ENCODE measurements around the gene ATOSA.

GRCh38 chr15:52565459-52566110, 3.2 kb downstream of the ARPP19 start:
- PRO-cap, 3 experiments, result no peak in any of the 3 experiments
- RAMPAGE, long total RNA, 2 experiments, result no peak in any of the 2 experiments
- RRBS, result no CpG with 5 or more reads among the region's 9 CpGs

DNA sequence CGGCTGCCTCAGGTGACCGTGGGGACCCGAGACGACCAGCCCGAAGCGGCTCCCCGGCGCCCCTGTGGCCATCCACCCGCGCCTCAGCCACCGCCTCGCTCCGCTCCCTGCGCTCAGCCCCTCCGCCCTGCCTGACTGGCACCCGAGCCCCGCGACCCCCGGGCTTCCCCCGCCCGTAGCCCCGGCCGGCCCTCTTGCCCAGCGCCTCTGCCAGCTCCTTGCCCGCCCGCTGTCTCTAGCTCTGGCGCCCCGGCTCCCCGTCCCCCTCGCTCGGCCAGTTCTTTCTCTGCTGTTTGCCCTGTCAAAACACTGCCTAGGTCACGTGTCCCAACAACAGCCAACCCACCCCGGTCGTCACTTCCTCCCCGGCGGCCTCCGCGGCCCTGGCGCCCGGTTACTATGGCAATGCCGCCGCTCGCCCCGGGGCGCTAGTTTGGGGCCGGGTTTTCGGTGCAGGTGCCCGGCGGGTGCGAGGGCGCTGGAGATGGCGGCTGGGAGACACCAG, at the start of gene ATOSA:
Gene ATOSA, minus strand, starts transcription at position 311 of the 505 bp plus-strand sequence.
- PRO-cap, 3 experiments, result peak in 3 of 3 experiments; most common plus-strand start position 357 of the sequence (in 3); most common minus-strand start position 288 of the sequence (in 2)
- RAMPAGE, long total RNA, 2 experiments, result start-site peak on the plus strand in 1 of 2 experiments, centred at position 405 of the sequence, 21 reads per replicate; start-site peak on the minus strand in 1 of 2 experiments, centred at positions 90 to 303 of the sequence, 30 to 107 reads per replicate
- RRBS, result 2% methylated on average over 22 of the region's 52 CpGs

- PRO-cap, 3 experiments, result no peak in any of the 3 experiments
- RAMPAGE, long total RNA, 2 experiments, result no peak in any of the 2 experiments
- RRBS, result no CpG with 5 or more reads among the region's 3 CpGs
These were observed 1.6 kb upstream of the ATOSA start for GRCh38 chr15:52680656-52681313.

DNA sequence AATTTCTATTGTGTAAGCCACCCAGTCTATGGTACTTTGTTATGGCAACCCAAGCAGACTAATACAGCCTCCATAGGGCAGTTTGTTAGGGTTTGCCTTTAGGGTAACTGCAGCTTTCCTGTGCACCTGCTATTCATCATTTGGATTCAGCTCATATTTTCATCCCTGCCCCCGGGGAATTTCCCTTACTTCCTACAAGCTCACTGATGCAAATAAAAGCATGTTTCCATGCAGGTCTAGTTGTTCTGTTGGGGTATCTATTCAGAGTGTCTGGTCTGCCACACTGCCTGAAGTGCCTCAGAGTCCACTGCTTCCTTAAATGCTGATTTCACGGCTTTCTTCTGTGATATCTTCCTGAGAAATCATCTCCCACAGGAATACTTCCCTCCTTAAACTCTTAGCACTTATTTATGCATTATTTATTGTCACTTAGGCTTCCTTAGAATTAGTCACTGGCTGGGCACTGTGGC, 48.7 kb upstream of the ATOSA start:
- PRO-cap, 3 experiments, result no peak in any of the 3 experiments
- RAMPAGE, long total RNA, 2 experiments, result no peak in any of the 2 experiments
- RRBS, result no CpG with 5 or more reads among the region's 2 CpGs

- PRO-cap, 3 experiments, result no peak in any of the 3 experiments
- RAMPAGE, long total RNA, 2 experiments, result no peak in any of the 2 experiments
- RRBS, result no CpG with 5 or more reads among the region's 7 CpGs
These were observed 51.0 kb upstream of the ATOSA start for GRCh38 chr15:52729938-52730750.

GRCh38 chr15:52787924-52788599, 2.1 kb downstream of the ONECUT1 start:
- PRO-cap, 3 experiments, result no peak in any of the 3 experiments
- RAMPAGE, long total RNA, 2 experiments, result no peak in any of the 2 experiments
- RRBS, result 3% methylated on average over 7 of the region's 42 CpGs

- PRO-cap, 3 experiments, result no peak in any of the 3 experiments
- RAMPAGE, long total RNA, 2 experiments, result no peak in any of the 2 experiments
- RRBS, result 2% methylated on average over 9 of the region's 56 CpGs
These were observed 13.5 kb upstream of the ONECUT1 start for GRCh38 chr15:52803256-52804337.

DNA sequence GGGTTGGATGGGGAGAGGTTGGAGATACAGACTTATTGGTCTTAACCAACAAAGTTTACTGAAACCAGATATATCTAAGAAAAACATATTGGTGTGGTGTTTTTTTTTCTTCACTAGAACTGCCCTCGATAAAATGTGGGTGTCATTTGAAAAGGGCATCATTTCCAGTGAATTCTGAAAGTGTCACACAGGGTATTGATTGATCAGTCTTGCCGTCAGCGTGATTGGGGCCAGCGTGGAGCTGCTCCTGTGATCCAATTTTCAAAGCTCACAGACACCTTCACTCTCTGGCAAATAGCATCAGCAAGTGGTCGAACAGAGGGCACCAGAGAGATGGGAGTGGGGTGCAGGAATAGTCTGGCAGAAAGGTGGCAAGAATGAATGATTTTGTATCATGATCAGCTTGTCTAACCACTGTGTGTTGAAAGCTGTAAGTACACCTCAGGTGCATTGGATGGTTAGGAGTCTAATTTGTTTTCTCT, 242.7 kb upstream of the ONECUT1 start:
- PRO-cap, 3 experiments, result no peak in any of the 3 experiments
- RAMPAGE, long total RNA, 2 experiments, result no peak in any of the 2 experiments
- RRBS, result no CpG with 5 or more reads among the region's 5 CpGs

GRCh38 chr15:53438508-53438987, 320.9 kb downstream of the WDR72 start:
- PRO-cap, 3 experiments, result no peak in any of the 3 experiments
- RAMPAGE, long total RNA, 2 experiments, result no peak in any of the 2 experiments
- RRBS, result no CpG with 5 or more reads among the region's 3 CpGs

DNA sequence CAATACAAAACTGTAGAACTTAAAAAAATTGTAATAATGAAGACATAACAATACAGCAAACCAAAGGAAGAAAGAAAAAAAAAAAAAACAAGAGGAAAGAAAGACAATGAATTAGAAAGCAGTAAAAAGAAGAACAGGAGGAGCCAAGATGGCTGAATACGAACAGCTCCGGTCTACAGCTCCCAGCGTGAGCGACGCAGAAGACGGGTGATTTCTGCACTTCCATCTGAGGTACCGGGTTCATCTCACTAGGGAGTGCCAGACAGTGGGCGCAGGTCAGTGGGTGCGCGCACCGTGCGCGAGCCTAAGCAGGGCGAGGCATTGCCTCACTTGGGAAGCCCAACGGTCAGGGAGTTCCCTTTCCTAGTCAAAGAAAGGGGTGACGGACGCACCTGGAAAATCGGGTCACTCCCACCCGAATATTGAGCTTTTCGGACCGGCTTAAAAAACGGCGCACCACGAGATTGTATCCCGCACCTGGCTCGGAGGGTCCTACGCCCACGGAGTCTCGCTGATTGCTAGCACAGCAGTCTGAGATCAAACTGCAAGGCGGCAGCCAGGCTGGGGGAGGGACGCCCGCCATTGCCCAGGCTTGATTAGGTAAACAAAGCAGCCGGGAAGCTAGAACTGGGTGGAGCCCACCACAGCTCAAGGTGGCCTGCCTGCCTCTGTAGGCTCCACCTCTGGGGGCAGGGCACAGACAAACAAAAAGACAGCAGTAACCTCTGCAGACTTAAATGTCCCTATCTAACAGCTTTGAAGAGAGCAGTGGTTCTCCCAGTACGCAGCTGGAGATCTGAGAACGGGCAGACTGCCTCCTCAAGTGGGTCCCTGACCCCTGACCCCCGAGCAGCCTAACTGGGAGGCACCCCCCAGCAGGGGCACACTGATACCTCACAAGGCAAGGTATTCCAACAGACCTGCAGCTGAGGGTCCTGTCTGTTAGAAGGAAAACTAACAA, 218.7 kb downstream of the WDR72 start:
- PRO-cap, 3 experiments, result no peak in any of the 3 experiments
- RAMPAGE, long total RNA, 2 experiments, result start-site peak on the plus strand in 1 of 2 experiments, centred at position 326 of the sequence, 37 reads per replicate; start-site peak on the minus strand in 1 of 2 experiments, centred at position 533 of the sequence, 9 reads per replicate
- RRBS, result no CpG with 5 or more reads among the region's 36 CpGs

DNA sequence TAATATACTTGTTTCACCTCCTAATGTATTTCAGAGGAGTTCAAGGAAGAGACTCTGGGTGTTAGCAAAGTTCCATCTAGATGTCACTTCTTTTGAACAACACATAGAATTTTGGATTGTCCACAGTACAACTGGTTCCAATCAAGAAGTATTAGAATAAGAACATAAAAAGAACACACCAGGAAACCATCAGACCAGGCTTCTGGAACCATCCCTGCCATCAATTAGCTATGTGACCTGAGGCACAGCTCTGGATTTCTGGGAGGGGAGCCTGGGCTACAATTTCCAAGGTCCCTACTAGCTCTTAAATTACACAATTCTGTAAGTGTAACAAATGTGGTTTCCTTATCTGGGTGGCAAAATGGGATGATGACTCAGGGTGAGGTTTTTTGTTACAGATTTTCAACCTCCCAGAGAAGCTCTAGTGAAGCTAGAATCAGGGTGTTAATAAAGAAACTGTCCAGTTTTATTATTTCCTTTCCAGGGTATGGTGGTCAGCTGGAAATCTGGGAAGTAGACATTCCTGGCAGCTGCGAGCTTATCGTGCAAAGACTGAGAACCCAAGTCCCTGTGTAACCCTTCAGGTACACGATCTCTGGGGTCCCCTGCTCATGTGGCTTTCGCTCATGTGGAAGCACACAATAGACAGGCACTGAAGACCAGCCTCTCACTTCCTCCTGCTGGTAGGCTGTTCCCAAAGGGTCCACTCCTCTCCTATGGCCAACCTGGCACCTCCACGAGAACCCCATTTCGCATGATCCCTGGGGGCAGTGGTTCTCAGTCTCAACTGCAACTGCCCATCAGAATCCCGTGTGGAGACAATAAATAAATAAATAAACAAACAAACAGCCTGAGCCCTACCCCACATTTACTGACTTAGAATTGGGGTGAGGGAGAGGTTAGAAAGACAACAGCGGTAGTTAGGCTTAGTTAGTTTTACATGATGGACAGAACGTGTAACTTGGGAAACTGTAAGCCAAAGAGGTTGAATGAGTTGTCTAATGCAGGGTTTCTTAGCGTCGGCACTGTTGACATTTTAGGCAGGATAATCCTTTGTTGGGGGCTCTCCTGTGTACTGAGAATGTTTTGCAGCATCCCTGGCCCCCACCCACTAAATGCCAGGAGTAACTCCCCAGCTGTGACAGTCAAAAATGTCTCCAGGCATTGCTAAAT, 7.1 kb downstream of the RAB27A start:
- PRO-cap, 3 experiments, result no peak in any of the 3 experiments
- RAMPAGE, long total RNA, 2 experiments, result no peak in any of the 2 experiments
- RRBS, result no CpG with 5 or more reads among the region's 11 CpGs

- PRO-cap, 3 experiments, result no peak in any of the 3 experiments
- RAMPAGE, long total RNA, 2 experiments, result no peak in any of the 2 experiments
- RRBS, result no CpG with 5 or more reads among the region's 11 CpGs
These were observed 6.9 kb downstream of the CCPG1 start for GRCh38 chr15:55401163-55401744.

DNA sequence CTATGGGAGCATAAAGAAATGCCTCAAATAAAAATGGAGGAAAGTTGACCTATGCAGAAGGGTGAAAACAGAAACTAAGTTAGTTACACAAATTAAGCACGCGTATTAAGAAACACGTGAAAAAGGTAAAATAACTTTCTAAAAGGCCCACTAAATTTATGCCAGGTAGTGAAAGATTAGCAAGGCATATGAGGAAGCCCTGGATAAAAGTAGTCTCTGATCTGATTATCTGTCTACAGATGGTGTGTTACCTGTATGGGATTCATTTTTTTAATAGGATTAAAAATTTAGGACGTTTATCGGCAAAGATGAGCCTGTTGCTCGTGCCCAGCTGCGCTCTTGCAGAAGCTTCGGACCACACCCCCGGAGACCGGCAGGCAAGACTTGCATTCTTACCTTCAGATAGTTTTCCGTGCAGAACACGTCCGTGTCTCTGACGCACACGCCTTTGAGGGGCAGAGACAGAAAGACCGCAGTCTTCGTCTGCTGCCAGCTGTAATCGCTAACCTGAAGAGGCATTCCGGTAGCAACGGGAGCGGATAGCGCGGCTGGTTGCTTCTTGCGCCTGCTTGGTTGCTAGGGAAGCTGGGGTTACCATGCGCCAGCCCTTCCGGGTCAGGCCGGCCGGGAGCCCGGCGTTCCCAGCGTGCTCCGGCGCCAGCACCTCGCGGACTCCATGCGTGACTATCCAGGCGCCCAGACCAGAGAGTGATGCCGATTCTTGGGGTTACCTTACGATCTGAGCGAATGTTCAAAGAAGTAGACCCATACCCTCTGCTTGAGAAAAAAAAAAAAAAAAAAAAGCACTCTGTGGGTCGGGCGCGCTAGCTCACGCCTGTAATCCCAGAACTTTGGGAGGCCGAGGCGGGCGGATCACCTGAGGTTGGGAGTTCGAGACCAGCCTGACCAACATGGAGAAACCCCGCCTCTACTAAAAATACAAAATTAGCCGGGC, 9.9 kb downstream of the DNAAF4 start:
- PRO-cap, 3 experiments, result peak in 2 of 3 experiments; most common plus-strand start position 638 of the sequence (in 2); most common minus-strand start position 567 of the sequence (in 2)
- RAMPAGE, long total RNA, 2 experiments, result start-site peak on the minus strand in 2 of 2 experiments, centred at positions 540 to 550 of the sequence, 753 to 1,295 reads per replicate
- RRBS, result under 1% methylated on average over 7 of the region's 50 CpGs

DNA sequence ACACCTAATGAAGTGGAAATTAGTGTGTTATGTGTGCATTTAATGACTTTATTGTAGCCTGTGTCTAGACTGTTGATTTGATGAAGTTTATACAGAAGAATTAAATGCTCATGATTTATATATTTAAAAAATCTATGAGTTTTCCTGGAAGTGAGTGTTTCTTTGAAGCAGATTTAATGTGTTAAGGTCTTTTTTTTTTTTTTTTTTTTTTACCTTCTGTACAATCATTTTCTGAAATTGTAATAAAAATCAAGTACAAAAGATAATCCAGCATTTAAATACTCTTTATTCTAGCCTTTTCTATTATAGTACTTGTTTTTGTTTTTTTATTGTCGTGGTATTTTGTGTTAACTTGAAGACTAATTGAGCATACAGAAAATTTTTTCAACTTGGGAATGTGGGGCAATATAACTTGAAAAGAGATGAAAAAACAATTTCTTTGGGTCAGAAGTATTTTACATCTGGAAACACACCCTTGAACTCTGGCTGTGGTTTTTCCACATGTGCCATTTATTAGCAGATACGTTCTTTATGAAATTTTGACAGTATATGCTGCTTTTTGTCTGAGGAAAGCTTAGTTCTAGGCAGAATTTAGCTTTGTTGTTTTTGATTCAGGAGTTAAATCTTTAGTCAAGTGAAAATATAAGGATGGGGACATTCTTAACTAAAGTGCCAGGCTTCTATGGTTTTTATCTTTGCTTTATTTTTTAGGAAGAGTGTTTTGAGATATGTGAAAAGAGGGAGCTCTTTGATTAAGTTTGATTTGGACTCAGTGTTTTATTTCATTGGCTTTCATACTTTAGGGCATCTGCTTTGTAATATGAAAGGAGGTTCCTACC, 44.6 kb downstream of the TCF12 start:
- PRO-cap, 3 experiments, result no peak in any of the 3 experiments
- RAMPAGE, long total RNA, 2 experiments, result no peak in any of the 2 experiments
- RRBS, result no CpG with 5 or more reads among the region's 2 CpGs

DNA sequence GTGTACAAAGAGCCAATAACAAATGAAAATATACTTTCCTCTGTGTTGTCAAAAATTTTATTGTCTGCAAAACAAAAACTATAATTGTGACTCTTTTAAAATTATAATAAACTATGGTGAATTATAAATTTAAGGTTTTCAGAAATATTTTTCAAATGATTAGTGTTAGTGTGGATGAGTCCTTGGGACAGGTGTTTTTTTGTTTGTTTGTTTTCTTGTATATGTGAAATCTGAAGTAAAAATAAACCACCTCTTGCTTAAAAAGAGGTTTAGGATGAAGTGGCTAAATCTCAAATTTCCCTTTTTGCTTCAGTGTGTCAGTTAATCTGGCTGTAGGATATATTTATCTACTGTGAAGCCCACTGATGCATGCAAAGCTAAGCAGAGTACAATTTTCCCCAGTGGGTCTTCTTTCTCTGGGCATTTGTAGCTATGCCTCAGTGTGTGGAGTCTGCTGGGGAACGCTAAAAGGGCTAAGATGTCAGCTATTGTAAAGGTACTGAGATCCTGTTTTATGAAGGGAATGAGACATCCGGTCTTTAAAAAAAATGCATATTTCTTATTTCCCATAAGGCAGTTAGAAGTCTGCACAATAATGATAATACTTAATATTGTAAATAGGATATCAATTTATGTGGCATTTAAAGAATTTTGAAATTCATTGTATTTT, 190.5 kb downstream of the TCF12 start:
- PRO-cap, 3 experiments, result no peak in any of the 3 experiments
- RAMPAGE, long total RNA, 2 experiments, result no peak in any of the 2 experiments
- RRBS, result no CpG with 5 or more reads among the region's 2 CpGs

- PRO-cap, 3 experiments, result no peak in any of the 3 experiments
- RAMPAGE, long total RNA, 2 experiments, result no peak in any of the 2 experiments
- RRBS, result no CpG with 5 or more reads among the region's 11 CpGs
These were observed 223.2 kb downstream of the TCF12 start for GRCh38 chr15:57141552-57142137.

DNA sequence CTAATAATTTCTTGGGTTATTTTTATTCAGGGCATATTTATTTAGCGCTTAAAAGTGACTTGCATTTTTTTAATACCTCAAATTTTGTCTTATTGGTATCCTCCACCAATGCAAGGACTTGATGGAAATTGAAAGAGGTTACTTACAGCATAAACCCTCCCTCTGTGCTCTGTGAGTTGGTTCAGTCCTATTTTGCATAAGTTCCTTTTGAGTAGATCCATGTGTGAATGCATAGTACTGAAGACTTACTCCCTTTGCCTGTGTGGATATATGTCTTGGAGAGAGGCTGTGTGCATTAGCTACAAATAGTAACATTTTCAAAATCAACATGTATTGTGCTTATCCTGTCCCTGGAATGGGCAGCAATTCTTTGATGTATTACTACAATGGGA, 157.1 kb upstream of the CGNL1 start:
- PRO-cap, 3 experiments, result no peak in any of the 3 experiments
- RAMPAGE, long total RNA, 2 experiments, result no peak in any of the 2 experiments
- RRBS, result no CpG with 5 or more reads among the region's 1 CpG

- PRO-cap, 3 experiments, result no peak in any of the 3 experiments
- RAMPAGE, long total RNA, 2 experiments, result no peak in any of the 2 experiments
- RRBS, result no CpG with 5 or more reads among the region's 6 CpGs
These were observed 116.7 kb upstream of the CGNL1 start for GRCh38 chr15:57259560-57260111.

- PRO-cap, 3 experiments, result no peak in any of the 3 experiments
- RAMPAGE, long total RNA, 2 experiments, result no peak in any of the 2 experiments
- RRBS, result no CpG with 5 or more reads among the region's 4 CpGs
These were observed 93.9 kb upstream of the CGNL1 start for GRCh38 chr15:57282338-57282783.

GRCh38 chr15:57296781-57297228, 79.5 kb upstream of the CGNL1 start:
- PRO-cap, 3 experiments, result no peak in any of the 3 experiments
- RAMPAGE, long total RNA, 2 experiments, result no peak in any of the 2 experiments
- RRBS, result no CpG with 5 or more reads among the region's 6 CpGs